Measurements from ENCODE around the gene CDC42BPG.

DNA sequence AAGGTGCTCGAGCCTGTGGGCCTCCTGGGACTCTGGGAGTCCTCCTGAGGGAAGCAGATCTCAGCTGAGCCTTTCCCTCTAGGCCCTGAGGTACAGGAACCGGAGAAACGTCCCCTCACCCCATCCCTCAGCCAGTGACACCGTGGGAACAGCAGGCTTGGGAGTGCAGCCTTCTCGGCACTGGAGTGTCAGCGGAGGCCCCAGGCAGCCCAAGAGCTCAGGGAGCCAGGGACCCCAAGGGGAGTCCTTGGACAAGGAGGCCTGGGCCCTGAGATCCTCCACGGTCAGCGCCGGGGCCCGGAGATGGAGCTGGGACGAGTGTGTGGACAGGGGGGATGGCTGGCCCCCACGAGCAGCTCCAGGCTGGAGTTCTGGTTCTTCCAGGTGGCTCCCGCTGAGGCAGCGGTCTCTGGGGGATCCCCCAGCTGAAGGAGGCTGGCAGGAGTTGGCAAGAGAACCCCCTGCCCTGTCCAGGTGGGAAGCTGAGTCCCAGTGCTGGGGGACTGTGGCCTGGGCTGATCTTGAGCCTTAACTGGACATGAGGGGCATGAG is 1.9 kb upstream of the RPS6KA4 start:
- PRO-cap: no peak

DNA sequence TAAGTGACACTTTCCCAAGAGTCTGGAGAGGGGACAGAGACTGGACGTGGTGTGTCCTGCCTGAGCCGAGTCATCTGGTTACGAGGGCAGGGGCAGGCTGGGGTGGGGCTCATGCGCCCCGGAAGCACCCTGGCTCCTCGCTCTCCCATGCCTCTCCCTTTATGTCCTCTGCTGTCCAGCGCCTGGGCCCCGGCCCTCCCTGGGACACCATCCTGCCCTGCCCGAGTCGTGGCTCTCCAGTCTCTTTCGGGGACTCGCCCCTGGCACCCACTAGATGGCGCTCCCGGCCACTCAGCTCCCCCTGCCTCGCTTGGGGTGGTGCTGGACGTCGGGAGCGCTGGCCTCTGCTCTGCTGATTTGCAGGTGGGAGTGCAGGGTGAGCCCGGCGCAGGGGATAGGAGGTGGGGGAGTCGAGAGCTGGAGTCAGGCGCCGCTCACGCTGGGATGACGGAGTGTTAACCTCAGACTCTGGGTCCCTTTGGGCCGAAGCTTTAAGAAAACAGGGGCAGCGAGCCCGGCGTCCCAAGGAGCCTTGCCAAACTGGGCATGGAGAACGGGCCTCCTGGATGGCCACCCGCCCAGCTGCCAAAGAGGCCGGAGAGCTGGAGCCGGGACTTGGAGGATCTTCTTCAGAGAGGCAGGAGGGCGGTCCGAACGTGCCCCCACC is 89.9 kb downstream of the RPS6KA4 start:
- PRO-cap: bidirectional peak, plus-strand start at position 302 of the sequence, minus-strand start at position 76 of the sequence

GRCh38 chr11:64500138-64500995 is 55.4 kb upstream of the SLC22A11 start:
- PRO-cap: no peak

GRCh38 chr11:64533935-64534195 is 21.9 kb upstream of the SLC22A11 start:
- PRO-cap: no peak

DNA sequence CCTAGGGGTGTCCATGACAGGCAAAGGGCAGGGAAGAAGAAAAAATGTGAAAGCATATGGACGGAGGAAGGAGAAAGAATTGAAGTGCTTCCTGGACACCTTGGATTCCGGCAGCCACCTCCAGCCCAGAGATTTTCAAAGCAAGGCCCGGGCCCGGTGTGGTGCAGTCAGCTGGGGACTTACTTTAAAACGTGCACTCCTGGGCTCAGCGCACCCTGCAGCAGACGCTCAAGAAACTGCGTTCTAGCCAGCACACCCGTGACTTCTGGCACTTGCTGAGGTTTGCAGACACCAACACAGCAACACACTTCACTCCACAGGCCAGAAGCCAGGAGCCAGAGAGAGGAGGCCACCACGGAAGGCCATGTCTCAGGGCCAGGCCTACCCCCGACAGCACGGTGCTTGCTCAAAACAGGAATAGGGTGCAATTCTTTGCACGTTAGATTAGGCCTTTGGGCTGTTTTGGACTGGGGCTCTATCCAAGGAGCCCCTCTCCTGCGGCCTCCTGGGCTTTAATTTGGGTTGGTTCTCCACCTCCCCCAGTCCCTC is 1.9 kb upstream of the SLC22A11 start:
- PRO-cap: unidirectional peak, plus-strand start at position 324 of the sequence

- PRO-cap: unidirectional peak, minus-strand start at chr11:64745776; bidirectional peak, plus-strand start at chr11:64746306, minus-strand start at chr11:64745940
Observed at GRCh38 chr11:64745696-64746522, 2.0 kb upstream of the RASGRP2 start.

DNA sequence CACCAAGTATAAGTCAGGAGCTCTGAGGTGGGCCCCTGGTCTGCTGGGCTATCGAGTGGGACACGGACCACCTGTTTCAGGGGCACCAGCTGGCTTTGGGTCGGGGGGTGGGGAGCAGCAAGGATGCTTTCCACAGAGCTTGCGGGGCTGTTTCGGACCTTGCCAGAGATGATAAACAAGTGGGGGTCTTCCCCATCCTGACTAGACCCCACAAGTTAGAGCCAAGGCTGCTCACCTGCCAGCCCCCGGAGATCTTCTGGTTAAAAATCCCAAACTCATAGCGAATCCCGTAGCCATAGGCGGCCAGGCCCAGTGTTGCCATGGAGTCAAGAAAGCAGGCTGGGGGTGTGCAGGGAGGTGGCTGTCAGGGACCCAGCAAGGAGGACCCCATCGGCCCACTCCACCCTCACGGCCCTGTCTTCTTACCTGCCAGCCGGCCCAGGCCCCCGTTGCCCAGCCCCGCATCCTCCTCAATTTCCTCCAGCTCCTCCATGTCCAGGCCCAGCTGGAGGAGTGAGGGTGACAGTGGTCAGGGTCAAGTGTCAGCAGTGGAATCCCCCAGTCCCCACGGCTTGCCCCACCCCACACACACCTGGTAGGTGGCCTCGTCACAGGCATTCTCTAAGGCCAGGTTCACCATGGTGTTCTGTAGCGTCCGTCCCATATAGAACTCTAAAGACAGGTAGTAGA is 1.6 kb downstream of the PYGM start:
- PRO-cap: no peak

- PRO-cap: no peak
Observed at GRCh38 chr11:64761556-64762023, 1.8 kb upstream of the PYGM start.

GRCh38 chr11:64771756-64772778 is 6.3 kb downstream of the SF1 start:
- PRO-cap: no peak

DNA sequence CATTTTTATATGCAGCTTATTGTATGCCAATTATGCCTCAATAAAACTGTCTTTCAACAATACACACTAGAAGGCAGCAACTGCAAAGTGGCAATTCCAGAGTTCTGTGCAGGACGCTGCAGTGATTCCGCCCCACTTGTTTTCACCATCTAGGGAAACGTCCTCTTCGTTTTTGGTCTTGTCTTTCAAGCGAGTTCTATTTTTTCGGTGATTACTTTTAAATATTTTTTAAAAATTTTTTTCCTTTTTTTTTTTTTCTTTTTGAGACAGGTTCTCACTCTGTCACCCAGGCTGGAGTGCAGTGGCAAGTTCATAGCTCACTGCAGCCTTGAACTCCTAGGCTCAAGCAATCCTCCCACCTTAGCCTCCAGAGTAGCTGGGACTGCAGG is 7.0 kb upstream of the SF1 start:
- PRO-cap: unidirectional peak, plus-strand start at position 99 of the sequence

- PRO-cap: no peak
Observed at GRCh38 chr11:64799316-64800156, 3.5 kb downstream of the MAP4K2 start.

DNA sequence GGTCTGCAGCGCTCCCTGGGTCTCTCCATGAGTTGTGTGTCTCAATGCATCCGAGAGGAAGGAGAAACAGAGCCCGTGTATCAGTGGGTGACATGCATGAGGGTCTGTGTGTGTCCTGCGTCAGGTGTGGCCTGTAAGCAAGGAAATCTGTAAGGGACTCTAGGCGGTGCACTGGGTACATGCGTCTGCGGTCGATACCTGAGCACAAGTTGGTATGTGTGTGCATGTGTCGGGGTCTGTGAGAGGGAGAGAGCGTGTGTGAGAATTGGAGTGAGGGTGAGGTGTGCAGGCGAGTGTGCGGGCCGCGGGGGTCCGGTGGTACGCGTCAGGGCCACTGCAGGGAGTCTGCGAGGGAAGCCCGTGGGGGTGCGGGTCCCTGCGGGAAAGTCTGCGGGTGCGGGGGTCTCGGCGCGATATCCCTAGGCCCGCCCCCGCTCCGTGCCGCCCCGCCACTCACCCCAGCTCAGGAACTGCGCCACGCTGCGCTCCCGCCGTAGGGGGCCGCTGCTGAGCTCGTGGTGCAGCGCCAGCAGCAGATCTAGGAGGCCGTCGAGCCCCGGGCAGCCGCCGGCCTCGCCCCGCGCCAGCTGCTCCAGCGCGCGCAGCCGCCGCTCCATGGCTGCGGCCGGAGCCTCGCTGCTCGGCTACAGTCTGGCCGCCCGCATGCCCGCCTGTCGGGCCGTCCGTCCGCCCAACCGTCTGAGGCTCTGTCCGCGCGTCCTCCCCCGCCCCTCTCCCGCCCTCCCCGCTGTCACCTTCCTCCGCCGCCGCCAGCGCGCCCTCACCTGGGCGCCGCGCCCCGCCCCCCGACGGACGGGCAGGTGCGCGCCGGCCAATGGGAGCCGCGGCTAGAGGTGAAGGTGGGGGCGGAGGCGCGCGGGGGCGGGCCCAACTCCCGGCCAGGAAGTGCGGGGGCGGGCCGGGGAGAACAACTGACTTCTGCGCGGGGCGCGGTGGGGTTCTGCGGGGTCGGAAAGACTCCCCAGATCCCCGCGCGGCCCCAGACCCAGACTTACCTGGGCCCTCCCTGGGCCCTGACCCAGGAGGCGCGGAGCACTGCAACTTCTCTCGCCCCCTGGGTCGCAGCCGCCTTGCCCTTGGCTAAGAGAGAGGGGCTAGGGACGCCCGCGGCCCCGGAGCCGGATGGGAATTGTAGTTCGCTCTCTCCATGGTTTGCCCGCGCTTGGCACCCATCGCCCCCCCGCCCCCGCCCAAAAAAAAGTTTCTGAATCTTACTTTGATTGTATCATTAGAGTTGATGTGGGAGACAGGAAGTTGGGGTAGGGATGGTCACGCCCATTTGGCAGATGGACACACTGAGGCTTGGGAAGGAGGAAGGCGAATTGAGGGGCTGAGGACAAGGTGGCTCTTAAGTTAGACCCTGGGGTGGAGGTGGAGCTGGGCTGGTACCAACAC is at the start of gene CDC42BPG:
Gene CDC42BPG (minus strand): TSS at position 701 of the 1,416 bp plus-strand sequence.
- PRO-cap: bidirectional peak, plus-strand start at position 535 of the sequence, minus-strand start at position 465 of the sequence; bidirectional peak, plus-strand start at position 902 of the sequence, minus-strand start at position 735 of the sequence

DNA sequence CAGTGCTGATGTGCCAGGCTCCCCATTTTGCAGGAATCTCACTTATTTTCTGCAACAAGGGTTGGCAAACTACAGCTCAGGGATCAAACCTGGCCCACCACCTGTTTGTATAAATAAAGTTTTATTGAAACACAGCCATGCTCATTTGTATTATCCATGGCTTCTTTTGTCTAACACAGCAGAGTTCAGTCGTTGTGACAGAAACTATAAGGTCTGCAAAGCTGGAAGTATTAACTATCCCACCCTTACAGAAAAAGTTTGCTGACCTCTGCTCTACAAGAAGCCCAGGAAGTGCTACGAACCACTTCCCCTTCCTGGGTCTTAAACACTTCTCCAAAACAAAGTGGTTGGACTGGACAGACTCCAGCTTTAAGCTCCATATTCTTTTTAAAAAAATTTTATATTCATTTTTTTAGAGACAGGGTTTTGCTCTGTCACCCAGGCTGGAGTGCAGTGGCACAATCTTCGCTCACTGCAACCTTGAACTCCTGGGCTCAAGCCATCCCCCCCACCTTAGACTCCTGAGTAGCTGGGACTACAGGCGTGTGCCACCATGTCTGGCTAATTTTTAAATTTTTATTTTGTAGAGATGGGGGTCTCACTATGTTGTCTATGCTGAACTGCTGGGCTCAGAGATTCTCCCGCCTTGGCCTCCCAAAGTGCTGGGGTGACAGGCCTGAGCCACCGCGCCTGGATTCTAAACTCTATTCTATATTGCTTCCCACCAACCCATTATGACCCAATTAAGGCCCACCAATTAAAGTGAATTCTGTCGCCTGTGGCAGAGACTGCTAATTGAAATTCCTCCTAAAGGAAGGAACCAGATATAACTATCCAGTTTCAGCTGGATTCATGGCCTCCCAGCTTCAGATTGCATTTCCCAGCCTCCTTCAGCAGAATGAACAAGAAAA is 16.7 kb downstream of the EHD1 start:
- PRO-cap: no peak

DNA sequence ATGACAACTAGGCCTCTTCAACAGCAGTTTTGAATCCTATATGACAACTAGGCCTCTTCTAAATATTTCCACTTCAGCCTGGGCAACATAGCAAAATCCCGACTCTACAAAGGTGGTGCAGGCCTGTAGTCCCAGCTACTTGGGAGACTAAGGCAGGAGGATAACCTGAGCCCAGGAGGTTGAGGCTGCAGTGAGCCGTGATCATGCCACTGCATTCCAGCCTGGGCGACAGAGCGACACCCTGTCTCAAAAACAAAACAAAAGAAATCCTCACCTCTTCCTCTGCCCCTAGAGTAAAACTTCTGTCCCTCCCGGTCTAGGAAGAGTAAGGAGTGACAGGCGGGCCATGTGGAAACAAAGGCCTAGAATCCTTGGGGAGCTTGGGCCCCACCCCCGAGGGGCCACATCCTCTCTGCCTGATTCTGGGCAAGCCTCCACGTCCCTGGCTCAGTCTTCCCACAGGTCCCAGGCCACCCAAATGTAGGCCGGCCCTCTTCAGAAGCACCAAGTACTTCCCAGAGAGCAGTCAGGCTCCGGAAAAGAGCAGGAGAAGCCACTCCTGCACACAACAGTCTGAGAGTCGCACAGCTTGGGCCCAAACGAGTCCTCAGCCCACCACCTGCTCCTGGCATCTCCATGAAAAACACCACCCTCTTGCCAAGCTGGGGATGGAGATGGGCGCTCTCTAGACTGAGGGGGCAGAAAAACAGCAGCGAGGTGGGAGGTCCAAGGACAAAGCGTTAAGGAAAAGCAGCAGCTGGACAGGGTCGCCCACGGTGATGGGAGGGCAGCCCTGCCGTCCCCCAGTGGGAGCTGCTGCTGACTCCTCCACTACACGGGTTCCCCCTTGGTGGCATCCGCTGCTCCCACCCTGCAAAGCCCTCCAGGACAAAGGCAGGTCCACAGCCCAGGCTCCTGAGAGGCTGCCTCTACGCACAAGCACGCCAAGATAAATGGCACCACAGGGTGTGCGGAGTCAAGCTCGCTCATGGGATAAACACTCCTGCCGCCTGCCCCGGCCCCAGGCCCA is 15.5 kb downstream of the EHD1 start:
- PRO-cap: unidirectional peak, plus-strand start at position 534 of the sequence

- PRO-cap: bidirectional peak, plus-strand start at chr11:64888093, minus-strand start at chr11:64888124
Observed at GRCh38 chr11:64887827-64888535, 9.6 kb upstream of the EHD1 start.

- PRO-cap: bidirectional peak, plus-strand start at chr11:64891439, minus-strand start at chr11:64891223; bidirectional peak, plus-strand start at chr11:64891775, minus-strand start at chr11:64891626
Observed at GRCh38 chr11:64890939-64892106, 12.9 kb upstream of the EHD1 start.

- PRO-cap: bidirectional peak, plus-strand start at chr11:64894345, minus-strand start at chr11:64894409
Observed at GRCh38 chr11:64893739-64894709, 15.6 kb upstream of the EHD1 start.

GRCh38 chr11:64913977-64914261 is 3.1 kb downstream of the ATG2A start:
- PRO-cap: no peak

GRCh38 chr11:64932959-64933441 is 2.7 kb downstream of the GPHA2 start:
- PRO-cap: no peak

DNA sequence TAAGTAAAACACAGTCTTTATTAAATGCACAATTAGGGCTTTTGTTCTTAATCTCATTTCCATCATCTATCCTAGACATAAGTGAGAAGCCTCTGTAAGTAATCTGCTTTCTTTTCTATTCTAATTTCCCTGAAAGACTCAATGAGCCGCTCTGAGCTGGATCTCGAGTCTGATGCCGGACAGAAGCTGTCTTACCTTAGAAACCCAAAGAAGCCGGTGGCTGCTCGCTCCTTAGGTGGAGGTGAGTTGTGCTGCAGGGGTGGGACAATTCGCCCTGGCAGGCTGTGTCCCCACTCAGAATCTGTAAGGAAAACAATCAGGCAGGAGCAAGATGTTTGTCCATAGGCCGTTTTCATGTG is 3.8 kb upstream of the GPHA2 start:
- PRO-cap: unidirectional peak, plus-strand start at position 209 of the sequence

Data from rectum (tissue), 1 donor.